Cardiac muscle cell (in vitro differentiated cells and primary cell): ENCODE measurements around a stretch of chr21.

GRCh38 chr21:6127188-6127547 is 4394.2 kb upstream of the TPTE start:
- RAMPAGE, long total RNA = no peak
- RRBS = no CpG with 5 or more reads among the region's 17 CpGs

- RAMPAGE, long total RNA = no peak
- RRBS = no CpG with 5 or more reads among the region's 26 CpGs
These were observed 4203.1 kb upstream of the TPTE start for GRCh38 chr21:6318208-6318775.

GRCh38 chr21:6371811-6372114 is 4149.6 kb upstream of the TPTE start:
- RAMPAGE, long total RNA = no peak
- RRBS = no CpG with 5 or more reads among the region's 7 CpGs

DNA sequence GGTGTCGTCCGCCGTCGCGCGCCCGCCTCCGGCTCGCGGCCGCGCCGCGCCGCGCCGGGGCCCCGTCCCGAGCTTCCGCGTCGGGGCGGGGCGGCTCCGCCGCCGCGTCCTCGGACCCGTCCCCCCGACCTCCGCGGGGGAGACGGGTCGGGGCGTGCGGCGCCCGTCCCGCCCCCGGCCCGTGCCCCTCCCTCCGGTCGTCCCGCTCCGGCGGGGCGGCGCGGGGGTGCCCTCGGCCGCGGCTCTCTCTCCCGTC is 2124.9 kb upstream of the TPTE start:
- RAMPAGE, long total RNA = no peak
- RRBS = no CpG with 5 or more reads among the region's 54 CpGs

DNA sequence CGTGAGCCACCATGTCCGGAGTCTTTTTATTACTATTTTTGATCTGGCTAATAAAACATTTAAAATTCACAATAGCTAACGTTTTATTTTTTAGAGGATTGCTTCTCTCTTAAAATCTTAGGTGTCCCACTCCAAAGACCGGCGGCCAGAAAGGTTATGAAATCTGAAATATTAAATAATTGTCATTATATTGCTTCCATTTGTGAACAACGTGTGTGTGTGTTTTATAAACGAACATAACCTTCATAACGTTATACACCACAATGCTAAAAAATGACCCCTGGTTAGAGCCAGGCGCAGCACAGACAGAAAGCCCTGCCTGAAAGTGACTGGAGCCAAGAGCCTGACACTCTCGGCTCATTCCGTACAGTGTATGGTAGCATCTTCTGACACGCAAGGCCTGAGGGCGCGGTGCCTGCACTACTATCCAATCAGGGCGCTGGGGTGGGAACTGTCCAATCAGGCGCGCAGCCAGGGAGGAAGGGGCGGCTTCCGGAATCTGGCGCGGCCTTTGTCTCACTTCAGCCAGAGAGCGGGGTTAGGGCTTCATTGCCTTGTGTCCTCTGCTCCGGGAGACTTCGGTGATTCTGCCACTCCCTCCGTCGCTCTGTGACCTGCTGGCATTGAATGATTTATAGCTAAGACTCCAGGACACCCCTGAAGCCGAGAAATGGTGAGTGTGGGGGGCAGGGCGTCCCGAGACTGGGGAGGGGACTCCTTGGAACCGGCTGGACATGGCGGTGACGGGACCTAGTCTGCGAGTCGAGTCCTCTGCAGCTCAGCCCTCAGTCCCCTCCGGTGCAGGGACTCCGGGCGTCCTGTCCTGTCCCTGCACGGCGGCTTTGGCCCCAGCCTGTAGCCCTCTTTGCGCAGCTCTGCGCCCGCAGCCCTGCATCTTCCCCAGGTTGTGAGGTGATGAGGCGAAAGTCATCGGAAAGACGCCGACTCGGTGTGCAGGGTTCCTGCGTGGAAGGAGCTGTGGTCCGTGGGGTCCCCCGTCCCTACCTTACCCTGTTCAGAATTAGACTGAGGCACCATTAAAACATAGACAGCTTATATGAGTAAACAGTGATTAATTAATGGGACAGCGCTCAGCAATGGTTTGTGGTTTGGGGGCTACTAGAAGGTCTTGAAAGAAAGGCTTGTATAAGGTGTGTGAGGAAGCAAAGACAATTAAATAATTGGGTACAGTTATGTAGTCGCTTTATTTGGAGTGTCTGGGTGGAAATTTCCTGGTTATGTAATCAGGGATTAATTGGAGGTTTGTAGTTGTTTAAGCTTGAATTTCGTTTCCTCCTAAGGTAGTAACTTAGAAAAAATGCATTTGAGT is 183.4 kb downstream of the LIPI start:
- RAMPAGE, long total RNA = start-site peak on the plus strand centred at position 508 of the sequence, 48 bp wide, 50 and 107 reads in 2 replicates
- RRBS = 31% methylated on average over 3 of the region's 53 CpGs

DNA sequence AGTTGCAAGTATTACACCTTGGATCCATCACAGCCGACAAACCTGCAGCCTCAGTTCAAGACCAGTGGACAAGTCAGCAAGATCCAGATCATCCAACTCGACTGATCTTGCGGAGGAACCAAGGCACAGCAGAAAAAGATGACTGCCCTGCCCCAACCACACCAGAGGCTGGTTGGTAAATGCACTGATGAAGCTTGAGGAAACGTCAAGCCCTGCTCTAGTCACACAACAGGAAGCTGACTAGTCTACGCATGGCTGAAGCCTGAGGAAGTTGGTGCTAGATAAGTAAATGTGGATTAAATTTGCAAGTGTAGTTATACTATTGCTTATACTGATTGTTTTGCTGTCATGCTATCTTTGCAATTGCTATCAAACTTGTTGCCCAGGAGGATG is 89.1 kb downstream of the LIPI start:
- RAMPAGE, long total RNA = no peak
- RRBS = no CpG with 5 or more reads among the region's 5 CpGs

GRCh38 chr21:14511950-14512932 is 33.9 kb downstream of the SAMSN1 start:
- RAMPAGE, long total RNA = no peak
- RRBS = no CpG with 5 or more reads among the region's 4 CpGs

DNA sequence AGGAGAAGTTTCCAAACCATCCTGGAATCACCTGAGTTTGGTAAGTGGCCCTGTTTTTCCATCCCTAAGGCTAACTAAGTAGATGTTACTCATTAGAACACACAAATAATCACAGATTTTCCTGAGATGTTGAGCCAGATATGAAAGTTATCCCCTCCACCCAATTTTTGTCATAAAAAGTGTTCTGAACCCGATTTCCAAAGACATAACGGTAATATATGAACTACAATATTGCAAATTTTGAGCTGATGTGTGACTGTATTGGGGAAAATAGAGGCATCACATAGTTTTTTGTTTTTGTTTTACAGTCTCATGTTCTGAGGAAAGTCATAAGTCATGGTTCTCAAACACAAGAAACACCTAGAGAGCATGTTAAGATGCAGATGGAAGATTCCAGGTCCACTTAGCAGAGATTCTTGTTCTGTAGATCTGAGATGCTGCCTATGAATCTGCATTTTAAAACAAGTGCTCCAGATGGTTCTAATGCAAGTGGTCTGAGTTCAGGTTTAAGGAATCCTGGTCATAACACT is 101.5 kb downstream of the NRIP1 start:
- RAMPAGE, long total RNA = no peak
- RRBS = no CpG with 5 or more reads among the region's 2 CpGs

DNA sequence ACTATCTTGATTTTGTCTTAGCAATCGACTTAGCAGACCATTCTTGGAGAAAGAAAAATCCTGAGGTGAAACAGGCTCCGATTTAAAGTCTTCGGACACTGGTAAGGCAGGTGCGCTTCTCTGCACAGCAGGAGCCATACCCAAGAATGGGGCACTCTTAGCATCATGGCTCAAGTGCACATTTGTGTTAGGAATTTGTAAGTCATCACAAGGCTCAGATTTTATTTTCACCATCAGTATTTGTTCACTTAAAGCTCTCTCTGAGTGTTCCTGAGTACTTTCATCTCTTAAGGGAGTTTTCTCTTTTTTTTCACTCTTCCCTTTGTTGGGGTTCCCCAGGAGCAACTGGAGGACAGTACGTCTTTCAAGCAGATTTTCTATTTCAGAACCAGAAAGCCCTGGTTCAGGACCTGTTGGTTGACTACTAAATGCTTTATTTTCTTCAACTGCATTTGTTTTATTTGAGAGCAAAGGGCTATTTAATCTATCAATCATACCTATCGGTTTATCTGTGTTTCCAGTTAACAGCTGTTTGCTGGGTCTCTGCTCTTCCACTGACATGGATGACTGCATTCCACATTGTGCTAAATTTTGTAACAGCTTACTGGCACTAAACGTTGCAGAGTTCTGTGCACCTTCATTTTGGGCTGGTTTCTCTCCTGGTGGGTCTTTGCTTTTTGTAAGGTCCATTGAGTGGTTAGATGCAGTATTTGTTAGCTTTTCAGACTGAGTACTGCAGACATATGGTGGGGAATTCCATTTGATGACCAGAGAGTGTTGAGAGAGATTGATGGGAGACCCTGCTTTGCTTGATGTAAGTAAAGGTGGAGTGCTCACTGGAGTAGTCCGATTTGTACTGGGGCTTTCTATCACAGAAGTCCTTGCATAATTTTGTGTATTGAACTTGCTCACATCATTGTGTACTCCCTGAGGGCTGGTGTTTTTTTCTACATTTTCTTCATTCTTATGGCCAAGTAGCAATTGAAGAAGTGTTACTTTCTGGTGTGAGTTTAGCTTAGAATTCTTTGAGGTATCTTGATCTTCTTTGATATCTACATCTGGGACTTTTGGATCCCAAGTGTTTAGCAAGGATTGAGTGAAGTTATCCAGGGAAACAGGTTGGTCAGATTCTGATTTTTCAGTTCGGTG is 98.7 kb downstream of the NRIP1 start:
- RAMPAGE, long total RNA = no peak
- RRBS = no CpG with 5 or more reads among the region's 9 CpGs

- RAMPAGE, long total RNA = no peak
- RRBS = no CpG with 5 or more reads among the region's 2 CpGs
These were observed 130.4 kb upstream of the NRIP1 start for GRCh38 chr21:15195215-15195555.

DNA sequence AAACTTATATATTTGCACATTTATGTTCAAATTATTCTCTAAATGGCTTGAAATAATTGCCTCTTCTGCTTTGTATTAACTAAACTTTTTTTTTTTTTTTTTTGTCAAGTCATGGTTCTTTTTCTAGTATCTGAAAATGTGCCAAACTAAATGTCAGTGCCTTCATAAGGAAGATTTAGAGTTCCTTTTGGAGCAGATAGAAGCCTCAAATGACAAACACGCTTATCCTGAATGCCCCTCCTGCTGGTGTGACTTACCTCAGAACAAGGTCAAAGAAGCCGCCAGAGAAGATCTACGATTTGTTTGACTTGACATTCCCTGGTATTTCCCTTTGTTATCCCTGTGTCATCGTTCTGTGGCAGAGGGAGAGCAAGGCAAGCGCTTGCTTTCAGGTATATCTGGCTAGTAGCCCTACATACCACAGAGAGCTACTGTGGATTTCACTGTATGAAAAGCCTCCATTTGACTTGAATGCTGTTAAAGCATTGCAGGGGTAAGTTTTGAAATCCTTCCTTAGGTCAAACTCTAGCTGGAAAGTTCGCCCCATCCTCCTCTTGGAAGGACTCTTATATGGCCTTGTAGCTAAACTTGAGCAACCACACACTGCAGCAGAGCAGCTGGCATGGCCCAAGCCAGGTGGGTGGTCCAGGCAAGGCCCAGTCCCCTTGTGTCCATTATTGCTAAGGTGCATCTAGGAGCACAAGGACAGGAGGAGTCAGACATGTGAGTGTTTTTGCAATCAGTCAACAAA is 285.5 kb upstream of the USP25 start:
- RAMPAGE, long total RNA = no peak
- RRBS = no CpG with 5 or more reads among the region's 6 CpGs

- RAMPAGE, long total RNA = no peak
- RRBS = no CpG with 5 or more reads among the region's 6 CpGs
These were observed 1.0 kb downstream of the USP25 start for GRCh38 chr21:15730816-15731215.

- RAMPAGE, long total RNA = no peak
- RRBS = no CpG with 5 or more reads among the region's 2 CpGs
These were observed 357.2 kb downstream of the USP25 start for GRCh38 chr21:16086995-16087393.

DNA sequence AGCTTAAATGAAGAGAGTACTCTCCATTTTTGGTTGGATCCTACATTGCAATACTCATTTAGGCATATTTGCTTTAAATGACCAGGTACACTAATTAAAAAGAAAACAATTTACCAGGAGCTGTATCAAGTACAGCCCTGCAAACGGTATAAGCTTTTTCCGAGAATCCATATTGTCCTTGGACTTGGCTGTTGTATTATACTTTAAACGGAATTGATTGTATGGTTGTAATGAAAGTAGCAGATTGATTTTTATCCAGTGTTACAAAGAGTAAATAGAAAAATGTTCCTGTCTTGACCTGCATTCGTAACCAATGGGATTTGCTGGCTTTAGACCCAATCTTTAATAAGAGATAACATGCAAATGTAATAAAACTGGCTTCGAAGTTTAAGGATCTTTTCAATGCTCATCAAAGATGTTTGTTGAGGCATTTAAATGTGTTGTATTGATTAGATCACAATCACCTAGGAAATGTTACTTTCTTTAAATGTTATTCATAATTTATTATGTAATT is 574.9 kb downstream of the USP25 start:
- RAMPAGE, long total RNA = no peak
- RRBS = no CpG with 5 or more reads among the region's 5 CpGs

GRCh38 chr21:16536964-16537850 is 807.4 kb downstream of the USP25 start:
- RAMPAGE, long total RNA = no peak
- RRBS = no CpG with 5 or more reads among the region's 11 CpGs

- RAMPAGE, long total RNA = no peak
- RRBS = no CpG with 5 or more reads among the region's 10 CpGs
These were observed 824.6 kb downstream of the USP25 start for GRCh38 chr21:16554318-16554890.

DNA sequence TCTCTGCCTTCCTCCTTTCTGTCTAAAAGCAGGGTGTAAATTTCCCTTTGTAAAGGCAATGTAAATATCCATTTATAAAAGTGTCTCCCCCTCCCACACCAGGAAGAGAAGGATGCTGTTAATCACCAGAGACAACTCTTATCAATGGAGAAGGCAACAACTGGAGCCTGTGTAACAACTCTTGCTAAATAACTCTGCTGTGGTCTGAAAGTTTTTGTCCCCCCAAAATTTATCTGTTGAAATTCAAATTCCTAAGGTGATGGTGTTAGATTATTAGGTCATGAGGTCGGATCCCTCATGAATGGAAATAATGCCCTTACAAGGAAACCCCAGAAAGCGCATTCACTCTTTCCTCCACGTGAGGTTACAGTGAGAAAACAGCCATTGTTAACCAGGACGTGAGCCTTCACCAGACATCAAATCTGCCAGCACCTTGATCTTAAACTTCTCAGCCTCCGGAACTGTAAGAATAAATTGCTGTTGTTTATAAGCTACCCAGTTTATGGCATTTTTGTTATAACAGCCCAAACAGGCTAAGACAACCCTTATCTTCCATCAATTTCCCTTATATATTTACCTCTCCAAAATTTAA is 141.9 kb upstream of the CXADR start:
- RAMPAGE, long total RNA = no peak
- RRBS = no CpG with 5 or more reads among the region's 5 CpGs

- RAMPAGE, long total RNA = no peak
- RRBS = no CpG with 5 or more reads among the region's 5 CpGs
These were observed 51.8 kb upstream of the CXADR start for GRCh38 chr21:17460952-17461443.

GRCh38 chr21:17613441-17613727 is 683 bp upstream of the BTG3 start:
- RAMPAGE, long total RNA = no peak
- RRBS = no CpG with 5 or more reads among the region's 6 CpGs

GRCh38 chr21:17789140-17789602 is 30.0 kb downstream of the C21orf91 start:
- RAMPAGE, long total RNA = no peak
- RRBS = no CpG with 5 or more reads among the region's 3 CpGs